Ileum (tissue), 1 donor: Measurements from ENCODE around the genes MANF and IQCF2.

GRCh38 chr3:50207179-50208186 lies 2.4 kb downstream of the SLC38A3 start:
- PRO-cap = no peak

- PRO-cap = no peak
Observed at GRCh38 chr3:50245265-50245782, 9.3 kb downstream of the GNAI2 start.

DNA sequence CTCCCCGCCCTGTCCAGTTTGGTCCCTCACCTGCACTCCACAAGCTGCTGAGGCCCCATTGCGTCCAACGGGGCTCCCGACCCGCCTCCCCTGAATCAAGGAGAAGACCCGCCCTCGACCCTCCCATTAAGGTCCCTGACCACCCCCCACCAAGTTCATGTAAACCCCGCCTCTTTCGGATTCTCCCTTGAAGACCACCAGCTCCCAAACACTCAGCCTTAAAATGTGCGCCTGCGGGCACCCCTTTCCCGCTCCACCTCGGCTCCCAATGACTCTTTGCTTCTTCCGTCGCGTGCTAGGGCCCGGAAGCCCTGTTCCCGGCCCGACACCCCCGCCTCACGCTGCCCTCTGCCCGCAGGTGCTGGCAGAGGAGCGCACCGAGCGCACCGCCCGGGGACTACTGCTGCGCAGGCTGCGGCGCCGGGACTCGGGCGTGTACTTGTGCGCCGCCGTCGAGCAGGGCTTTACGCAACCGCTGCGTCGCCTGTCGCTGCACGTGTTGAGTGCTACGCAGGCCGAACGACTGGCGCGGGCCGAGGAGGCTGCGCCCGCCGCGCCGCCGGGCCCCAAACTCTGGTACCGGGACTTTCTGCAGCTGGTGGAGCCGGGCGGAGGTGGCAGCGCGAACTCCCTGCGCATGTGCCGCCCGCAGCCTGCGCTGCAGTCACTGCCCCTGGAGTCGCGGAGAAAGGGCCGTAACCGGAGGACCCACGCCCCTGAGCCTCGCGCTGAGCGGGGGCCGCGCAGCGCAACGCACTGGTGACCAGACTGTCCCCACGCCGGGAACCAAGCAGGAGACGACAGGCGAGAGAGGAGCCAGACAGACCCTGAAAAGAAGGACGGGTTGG lies 2.7 kb upstream of the LSMEM2 start:
- PRO-cap = no peak

- PRO-cap = unidirectional peak, minus-strand start at chr3:50321186; bidirectional peak, plus-strand start at chr3:50321566, minus-strand start at chr3:50321470
Observed at GRCh38 chr3:50320956-50321618, 1.5 kb downstream of the HYAL2 start.

DNA sequence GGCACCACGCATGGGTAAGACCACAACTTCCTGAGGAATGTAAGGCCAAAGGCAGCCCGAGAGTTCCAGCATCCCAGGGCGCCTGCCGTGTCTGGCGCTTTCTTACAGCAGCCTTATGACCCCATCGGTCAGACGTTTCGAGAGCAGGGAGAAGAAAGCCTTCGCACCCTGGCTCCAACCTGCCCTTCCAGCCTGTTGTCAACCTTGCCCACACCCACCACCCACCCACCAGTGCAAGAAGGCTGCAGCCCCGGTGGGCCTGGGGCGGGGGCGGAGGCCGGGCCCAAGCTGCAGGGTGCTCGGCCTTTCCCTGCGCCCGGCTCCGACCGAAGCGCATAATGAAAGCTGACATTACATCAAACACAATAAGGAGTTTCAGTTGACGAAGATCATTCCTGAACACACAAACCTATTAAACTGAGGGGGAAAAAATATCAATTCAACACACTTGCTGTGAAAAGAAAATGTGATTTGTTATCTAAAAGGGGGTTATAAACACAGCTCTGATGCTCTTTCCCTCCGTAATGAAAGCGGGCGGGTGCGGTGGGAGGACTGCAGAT lies 29.7 kb upstream of the TMEM115 start:
- PRO-cap = no peak

GRCh38 chr3:50517970-50518564 lies 14.6 kb upstream of the CACNA2D2 start:
- PRO-cap = unidirectional peak, plus-strand start at chr3:50518270

- PRO-cap = unidirectional peak, plus-strand start at chr3:50547324
Observed at GRCh38 chr3:50547039-50547482, 20.5 kb downstream of the C3orf18 start.

GRCh38 chr3:51385188-51385682 lies at the start of gene MANF:
Gene MANF, plus strand, starts transcription at chr3:51385291.
- PRO-cap = bidirectional peak, plus-strand start at chr3:51385291, minus-strand start at chr3:51385014

GRCh38 chr3:51539750-51540126 lies 1.2 kb downstream of the RAD54L2 start:
- PRO-cap = no peak

- PRO-cap = no peak
Observed at GRCh38 chr3:51673850-51674443, 2.9 kb downstream of the TEX264 start.

- PRO-cap = no peak
Observed at GRCh38 chr3:51861338-51861812, at the start of gene IQCF2. Gene IQCF2, plus strand, starts transcription at chr3:51861615.

- PRO-cap = no peak
Observed at GRCh38 chr3:51962699-51963179, 4.5 kb downstream of the PCBP4 start.

GRCh38 chr3:51985882-51986599 lies 2.7 kb downstream of the ACY1 start:
- PRO-cap = bidirectional peak, plus-strand start at chr3:51986206, minus-strand start at chr3:51986071; bidirectional peak, plus-strand start at chr3:51986413, minus-strand start at chr3:51986317

- PRO-cap = no peak
Observed at GRCh38 chr3:52017598-52018088, 21.9 kb upstream of the RPL29 start.

DNA sequence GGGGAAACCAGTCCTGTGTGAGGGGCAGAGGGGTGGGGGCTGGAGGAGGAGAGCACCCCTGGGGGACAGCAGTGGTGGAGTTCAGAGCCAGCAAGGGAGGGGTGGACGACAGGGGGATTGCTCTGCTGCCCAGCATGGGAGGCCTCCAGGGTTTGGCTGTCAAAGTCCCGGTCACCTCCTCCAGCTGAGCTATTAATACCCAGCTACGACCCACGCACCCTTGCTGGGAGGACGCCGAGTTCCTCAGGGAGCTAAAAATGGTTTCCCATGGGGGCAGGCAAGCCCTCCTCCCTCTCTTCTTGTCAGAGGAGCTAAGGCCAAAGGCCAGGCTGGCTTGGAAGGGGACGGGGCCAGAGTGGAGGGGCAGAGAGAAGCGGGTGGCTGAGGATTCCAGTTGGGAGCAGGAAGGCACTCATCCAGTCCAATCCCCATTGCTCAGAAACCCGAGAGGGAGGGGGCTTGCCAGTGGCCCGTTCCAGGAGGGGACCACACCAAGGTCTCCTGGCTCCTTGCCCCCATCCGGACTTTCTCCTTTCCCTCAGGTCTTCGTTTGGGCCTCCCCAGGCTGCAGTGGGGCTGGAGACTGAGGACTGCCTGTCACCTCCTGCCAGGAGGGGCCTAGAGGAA lies 24.0 kb upstream of the RPL29 start:
- PRO-cap = no peak

- PRO-cap = no peak
Observed at GRCh38 chr3:52218262-52218981, 7.0 kb downstream of the TLR9 start.

GRCh38 chr3:52456055-52457072 lies 960 bp downstream of the NISCH start:
- PRO-cap = no peak

DNA sequence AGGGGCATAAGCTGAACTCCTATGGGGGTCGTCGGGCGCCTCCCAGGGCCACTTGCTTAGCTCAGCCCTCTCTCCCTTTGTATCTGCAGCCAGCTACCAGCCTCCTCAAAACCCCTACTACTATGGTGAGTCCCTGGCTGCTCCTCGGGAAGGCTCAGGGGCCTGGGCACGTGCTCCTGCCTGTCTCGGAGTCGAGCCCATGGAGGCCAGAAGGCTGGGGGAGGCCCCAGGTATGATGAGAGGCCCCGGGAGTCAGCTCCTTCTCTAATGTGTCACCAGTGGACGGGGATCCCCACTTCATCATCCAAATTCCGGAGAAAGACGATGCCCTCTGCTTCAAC lies 11.4 kb downstream of the ITIH3 start:
- PRO-cap = no peak

GRCh38 chr3:52813764-52814216 lies 16.7 kb downstream of the ITIH4 start:
- PRO-cap = no peak

- PRO-cap = bidirectional peak, plus-strand start at chr3:53073472, minus-strand start at chr3:53073359
Observed at GRCh38 chr3:53072574-53073779, 27.1 kb upstream of the SFMBT1 start.